Skeletal muscle satellite cell (primary cell): ENCODE measurements around the gene TGFBRAP1.

- CAGE, long polyA plus RNA, result no peak
Observed at GRCh38 chr2:102251485-102252081, 59.8 kb upstream of the IL1RL1 start.

GRCh38 chr2:102358447-102358975, 2.9 kb downstream of the IL18R1 start:
- CAGE, long polyA plus RNA, result no peak

DNA sequence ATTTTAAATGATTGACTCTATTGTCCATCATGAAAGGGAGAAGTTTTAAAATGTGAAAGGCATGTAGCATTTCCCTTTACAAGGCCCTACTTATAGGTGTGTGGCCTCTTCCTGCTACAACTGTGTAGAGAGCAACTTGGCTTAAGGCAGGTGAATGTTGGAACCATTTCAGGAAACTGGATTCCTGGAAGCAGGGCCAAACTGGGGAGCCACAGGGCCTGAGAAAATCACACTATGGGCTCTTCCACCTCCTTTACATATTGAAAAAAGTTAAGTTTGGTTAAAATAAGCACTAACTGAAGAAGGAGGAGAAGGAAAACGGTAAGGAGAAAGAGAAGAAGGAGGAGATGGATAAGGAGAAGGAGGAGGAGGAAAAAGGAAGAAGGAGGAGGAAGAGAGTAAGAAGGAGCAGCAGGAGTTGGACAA, 3.4 kb downstream of the SLC9A4 start:
- CAGE, long polyA plus RNA, result no peak

DNA sequence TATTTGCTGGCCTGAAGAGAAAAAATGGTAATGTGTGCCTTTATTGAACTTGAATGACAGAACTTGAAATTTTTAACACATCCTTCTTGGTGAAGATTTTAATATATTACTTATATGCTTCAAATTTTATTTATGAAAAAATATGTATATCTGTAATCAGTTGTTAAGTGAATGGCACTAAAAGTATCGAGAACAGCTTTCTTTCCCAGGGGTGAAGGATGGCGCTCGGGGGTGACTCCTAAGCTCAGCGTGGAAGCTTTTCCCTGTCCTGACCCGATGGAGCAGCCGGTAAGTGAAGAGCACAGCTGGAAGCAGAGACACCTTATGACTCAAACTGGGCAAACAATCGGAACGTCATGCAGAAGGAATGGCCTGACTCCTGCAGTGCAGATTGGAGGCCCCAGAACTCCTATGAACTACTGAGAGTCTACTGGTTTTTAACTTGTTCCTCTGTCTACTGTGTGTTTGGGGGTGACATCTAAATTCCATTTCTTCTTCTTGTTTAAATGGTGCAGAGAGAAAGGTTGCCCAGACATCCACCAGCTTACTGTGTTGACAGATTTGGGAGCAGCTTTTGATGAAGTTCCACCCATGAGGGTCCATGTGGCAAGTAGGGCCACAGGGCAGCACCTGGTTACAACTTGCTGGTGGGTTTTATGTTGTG, 27.8 kb downstream of the MFSD9 start:
- CAGE, long polyA plus RNA, result no peak

GRCh38 chr2:102802281-102802749, 40.5 kb downstream of the TMEM182 start:
- CAGE, long polyA plus RNA, result no peak

DNA sequence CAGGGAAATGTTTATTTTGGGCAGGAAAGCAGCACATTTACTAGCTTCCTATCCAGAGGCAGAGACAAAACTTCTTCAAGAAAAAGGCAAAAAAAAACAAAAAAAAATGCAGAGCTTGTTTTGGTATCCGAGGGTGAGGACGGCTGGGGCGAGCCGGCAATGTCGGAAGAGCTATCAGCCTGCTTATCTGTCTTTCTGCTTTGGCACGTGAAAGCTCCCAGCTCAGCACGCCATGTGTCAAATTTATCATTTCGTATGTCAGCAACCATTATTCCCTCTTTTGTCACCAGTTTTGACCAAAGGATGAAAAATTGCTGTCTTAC, 532.2 kb upstream of the POU3F3 start:
- CAGE, long polyA plus RNA, result no peak

GRCh38 chr2:104413965-104414466, 439.9 kb upstream of the POU3F3 start:
- CAGE, long polyA plus RNA, result no peak

DNA sequence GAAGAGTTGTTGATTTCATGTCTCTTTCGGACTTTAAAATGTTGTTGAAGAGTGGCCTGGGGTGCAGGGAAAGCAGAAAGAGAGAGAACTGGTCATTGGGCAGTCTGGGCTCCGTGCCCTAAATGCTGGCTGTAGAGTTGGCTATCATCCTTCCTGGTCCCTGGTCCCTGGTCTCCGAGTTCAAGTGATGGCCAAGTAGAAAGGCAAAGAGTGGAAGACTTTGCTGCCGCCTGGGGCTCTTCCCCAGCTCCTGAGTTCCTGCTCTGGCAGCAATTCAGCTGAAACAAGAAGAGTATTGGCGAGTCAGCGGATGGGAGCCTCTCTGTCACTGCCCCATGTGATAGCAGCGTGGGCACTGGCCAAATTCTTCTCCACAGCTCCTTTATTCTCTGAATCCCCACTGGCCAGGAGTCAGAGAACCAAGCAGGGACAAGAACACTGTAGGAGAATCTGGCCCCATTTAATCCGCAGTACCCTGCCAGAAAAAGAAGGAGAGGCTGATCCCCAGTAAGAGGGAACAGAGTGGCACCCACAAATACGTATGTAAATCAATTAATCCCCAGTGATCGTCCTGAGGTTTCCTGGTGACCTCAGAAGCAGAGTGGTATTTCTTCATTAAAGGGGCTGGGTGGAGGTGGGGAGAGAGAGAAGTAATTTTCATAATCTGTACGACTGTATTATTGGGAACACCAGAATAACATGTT, 350.9 kb upstream of the POU3F3 start:
- CAGE, long polyA plus RNA, result no peak

DNA sequence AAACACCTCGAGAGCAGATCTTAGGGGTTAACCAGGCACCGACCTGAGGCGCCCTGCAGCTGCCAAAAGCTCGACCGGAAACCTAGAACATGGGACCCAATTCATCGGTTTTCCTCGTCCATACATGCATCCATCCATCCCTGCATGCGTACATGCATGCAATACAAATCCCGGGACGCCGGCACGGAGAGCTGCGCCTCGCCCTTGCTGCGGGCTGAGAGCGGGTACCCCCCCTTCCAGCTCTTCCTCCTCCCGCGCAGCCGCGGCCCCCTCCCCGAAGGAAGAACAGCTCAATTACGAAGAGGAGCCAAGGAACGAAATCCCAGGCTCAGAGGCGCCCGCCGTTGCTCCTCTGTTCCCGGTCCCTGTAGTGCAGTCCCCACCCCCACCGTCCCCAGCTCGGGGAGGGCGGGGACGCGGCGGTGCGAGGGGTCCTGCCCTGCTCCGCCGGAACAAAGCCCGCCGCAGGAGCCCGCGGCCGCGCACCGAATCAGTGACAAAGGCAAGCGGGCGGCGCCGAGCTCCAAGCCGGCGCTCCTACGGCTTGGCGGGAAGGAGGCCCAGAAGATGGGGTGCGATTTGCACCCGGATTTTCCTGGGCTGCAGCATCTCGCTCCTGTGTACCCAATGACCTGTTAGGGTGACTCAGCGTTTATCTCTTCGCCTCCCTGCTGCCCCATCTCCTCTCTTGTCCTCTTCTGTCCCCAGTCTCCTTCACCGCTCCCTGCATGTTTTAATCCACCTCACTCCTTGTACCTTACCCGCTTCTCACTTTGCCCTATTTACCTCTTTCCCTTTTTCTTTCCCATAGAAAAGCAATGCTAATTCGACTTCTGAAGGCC, 8.9 kb upstream of the POU3F3 start:
- CAGE, long polyA plus RNA, result no peak

DNA sequence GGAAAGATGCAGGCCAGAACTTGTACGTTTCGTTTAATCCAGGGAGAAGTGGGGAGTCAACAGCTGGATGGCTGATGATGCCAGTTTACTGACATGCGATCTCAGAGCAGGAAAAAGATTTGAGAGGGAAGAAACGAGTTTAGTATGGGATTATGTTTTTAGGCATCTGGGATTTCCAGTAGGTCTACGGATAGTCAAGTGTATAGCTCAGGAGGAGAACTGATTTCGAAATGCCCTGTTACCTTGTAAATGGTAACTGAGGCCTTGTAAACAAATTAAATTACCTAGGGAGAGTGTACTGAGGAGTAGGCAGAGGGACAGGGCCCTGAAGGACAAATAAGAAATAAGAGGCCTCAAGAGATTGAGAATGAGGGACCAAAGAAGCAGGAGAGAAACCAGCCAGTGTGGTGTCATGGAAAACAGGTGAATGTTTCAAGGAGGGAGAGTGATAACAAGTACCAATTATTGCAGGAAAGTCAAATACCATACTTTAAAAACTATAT, 907 bp downstream of the MRPS9 start:
- CAGE, long polyA plus RNA, result no peak

DNA sequence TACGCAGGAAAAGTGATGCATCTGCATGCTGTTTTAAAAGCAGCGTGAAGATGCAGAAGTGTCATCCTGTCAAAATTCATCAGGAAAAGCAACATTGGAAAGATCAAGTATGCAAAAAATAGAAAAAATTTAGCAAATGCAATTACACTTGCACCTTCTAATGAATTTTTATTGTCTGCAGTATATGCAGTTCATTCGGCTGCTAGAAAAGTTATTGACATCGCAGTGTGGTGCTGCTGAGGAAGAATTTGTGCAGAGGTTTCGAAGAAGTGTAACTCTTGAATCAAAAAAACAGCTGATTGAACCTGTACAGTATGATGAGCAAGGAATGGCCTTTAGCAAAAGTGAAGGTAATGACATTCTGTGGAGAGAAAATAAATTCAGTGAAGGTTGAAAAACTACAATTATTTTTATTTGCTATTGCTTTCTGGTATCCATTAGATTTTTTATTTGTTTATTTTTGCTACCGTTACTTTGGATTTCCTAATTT, 54.4 kb downstream of the MRPS9 start:
- CAGE, long polyA plus RNA, result no peak

GRCh38 chr2:105269381-105269994, 27.9 kb downstream of the GPR45 start:
- CAGE, long polyA plus RNA, result no peak

DNA sequence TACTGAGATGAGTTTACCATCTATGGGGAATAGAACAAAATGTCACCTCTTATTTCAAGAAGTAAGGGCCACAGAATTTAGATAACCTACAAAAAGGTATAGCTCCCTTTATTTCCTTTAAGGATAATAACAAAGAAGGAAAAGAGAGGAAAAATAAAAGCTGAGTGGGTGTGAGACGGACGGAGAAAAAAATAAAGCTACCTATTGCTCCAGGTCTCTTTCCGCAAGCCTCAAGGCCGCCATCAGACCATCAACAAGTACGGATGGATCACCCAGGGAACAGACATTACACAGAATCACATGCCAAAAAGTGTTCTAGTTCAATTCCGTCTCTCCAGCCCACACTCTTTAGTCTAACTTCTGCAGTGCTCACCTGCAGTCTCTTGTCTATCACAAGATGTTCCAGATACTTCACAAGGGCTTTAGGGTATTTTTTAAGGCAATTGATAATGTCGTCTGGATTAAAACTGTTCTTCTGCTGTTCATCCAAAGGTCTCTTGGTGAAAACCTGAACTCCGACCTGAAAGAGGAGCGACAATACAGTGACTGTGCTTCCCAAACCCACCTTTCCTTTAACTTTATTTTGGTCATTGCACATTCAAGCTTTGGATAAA, 31.7 kb downstream of the GPR45 start:
- CAGE, long polyA plus RNA, result no peak

DNA sequence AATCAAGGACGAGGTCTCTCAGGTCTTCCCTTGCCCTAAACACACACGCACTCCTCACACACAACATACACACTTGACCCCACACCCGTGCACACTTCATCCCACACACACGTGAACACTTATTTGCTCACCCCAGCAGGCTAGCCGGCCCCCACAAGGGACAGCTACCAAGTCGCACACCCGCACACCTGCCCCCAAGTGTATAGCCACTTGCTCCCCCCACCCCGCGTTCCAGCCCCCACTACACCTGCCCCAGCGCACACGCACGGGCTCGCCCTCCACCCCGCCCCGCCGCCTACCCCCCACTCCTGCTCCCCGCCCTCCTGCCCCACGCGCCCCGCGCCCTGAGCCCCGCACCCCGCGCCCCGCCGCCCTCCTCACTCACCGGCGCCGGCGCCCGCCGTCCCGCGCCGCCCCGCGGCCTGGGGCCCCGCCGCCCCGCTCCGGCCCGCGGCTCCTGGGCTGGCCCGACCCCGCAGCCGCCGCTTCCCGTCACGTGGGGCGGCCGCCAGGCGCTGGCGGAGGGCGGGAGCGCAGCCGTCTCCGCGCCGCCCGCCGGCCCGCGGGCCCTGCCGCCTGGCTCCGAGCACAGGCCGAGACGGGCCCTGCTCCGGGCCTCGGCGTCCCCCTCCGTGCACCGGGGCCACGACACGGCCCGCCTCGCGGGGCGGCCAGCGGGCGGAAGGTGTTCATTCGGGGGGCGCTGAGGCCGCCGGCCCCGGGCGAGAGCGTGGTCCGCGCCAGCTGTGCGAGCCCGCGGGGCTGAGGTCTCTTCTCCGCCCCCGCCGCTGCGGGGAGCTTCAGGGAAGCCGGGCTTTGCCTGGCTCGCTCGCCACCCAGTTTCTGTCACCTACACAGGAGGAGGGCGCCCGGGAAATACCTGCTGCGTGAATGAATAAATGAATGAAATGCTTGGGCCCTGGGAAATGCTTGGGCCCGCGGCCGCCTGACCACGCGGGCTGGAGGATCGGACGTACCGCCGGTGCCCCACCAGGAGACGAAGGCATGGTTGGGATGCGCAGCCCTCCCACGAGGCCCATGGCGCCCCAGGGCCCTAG, at the start of gene TGFBRAP1:
Gene TGFBRAP1 (minus strand): TSS at position 496 of the 1,058 bp plus-strand sequence.
- CAGE, long polyA plus RNA, result no peak

DNA sequence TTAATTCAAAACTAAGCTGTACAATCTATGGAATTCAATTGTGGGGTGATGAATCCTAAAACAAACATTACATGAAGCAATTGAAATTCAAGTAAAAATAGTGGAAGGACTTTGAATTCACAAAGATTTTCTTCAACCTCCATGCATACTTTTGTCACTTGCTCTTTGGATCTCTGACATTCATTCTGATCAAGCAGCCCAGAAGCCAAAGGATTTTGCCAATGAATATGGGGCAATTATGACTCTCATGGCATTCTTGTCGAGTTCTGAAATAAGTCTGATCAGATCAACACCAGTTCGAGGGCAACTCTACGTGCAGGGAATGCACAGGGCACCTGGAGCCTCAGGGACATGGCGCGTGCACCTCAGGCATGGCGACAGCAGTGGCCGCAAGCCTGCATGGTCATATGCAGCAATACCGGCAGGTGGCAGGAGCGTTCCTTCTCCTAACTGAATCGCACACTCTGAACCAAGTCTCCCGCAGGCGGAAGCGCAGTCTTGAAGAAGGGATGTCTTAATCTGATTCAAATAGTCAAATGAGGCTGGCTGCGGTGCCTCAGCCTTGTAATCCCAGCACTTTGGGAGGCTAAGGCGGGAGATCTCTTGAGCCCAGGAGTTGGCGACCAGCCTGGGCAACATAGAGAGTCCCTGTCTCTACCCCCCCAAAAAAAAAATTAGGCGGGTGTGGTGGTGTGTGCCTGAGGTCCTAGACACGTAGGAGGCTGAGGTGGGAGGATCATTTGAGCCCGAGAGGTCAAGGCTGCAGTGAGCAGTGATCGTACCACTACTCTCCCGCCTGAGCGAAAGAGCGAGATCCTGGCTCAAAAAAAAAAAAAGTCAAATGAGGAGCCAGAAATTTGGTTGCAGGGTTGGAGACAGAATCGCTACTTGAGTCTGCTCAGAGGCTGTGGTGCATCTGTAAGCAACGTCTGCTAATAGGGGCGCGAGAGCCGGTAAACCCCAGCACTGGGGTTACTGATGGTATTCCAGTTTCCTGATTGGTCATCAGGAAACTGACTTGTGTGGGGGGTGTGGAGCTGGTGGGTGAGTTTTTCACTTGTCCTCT, 29.0 kb downstream of the FHL2 start:
- CAGE, long polyA plus RNA, result no peak

- CAGE, long polyA plus RNA, result no peak
Observed at GRCh38 chr2:105380835-105381424, 17.9 kb downstream of the FHL2 start.

DNA sequence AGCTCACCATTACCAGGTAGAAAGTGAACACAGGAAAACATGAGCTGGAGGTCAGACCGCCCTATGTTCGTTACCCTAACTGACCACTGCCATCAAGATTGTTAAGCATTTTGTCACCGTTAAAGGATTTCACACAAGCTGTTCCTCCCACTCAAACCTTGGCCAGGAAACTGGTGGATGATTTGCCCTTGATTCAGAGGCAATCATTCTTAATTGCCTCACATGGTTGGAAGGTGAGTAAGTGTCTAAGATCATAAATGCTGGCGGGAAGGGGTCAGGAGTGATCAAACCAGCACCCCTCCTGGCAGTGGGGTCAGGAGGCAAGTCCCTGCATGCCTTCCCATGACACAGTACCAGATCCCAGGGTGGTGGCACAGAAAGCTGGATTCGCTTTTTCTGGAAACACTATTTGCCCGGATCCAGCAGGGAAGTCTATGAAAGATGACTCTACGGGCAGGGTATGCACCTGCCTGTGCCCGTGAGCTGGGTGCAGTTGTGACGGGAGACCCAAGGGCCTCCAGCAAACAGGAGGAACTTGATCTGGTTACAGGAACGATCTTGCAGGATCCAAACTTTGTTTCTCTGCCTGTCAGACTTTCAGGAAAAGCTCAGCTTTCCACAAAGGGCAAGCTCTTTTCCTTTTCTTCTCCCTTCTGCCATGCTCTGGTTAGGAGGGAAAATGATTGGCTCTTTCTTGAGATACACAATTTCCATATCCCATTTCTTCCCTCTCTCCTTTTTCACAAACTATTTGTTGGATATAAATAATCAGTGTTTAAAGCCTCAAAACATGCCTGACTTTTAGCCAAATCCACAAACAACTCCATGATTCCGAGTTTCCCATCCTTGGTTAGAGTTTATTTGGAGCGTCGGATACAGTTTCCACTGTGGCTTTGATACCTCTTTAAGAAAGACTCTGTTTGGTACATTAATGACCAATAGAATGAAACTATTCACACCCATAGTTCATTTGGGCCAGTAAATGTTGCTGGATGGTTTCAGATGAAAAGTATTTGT, 5.6 kb upstream of the FHL2 start:
- CAGE, long polyA plus RNA, result no peak

- CAGE, long polyA plus RNA, result no peak
Observed at GRCh38 chr2:105425270-105426177, 26.7 kb upstream of the FHL2 start.

- CAGE, long polyA plus RNA, result no peak
Observed at GRCh38 chr2:105455564-105456260, 56.9 kb upstream of the FHL2 start.

DNA sequence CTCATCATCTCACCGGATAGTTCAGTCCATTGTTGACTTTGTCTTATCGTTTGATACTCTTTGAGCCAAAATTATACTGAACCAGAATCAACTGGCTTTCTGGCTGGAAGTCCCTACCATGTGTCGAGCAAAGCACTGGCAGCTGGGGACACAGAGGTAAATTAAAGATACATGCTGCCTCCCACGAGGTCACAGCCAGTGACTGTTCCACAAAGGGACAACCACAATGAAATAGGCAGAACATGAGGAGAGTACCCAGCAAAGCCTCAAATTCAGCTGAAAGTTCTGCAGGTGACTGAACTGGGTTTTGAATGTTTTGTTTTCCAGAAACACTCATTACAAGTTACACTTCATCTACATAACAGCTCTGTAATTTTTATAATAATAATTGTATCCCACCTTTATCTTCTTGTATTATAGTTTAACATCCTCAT, 91.5 kb upstream of the FHL2 start:
- CAGE, long polyA plus RNA, result no peak